ENCODE measurements around the genes KRTAP10-5, KRTAP12-2 and PTTG1IP.

DNA sequence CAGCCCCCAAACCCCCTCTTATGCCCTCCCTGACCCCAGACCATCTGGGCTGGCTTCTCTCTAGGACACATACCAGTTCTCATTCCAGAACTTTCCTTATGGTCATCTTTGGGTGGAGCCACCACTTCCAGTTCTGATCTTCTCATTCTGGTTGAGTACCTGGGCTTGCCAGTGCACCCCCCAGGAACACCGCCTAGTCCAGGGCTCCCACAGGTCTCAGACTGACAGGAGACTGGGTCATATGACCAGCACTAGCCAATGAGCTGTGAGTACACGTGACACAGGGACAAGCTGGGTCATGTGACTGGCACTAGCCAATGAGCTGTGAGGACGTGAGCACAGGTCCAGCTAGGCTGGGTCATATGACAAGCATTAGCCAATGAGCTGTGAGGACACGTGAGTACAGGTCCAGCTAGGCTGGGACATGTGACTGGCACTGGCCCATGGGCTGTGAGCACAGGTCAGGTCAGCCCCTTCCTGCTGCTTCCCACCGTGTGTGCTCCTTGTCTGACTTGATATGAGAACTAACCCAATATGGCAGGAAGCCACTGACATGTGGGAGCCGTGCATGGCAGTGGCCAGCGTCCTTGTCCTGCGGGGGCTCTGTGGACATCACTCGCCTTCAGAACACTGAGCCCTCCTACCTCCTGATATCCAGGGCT is 22.7 kb downstream of the KRTAP10-1 start:
- CAGE, long polyA plus RNA, result no peak
- RRBS, result no CpG with 5 or more reads among the region's 9 CpGs

- CAGE, long polyA plus RNA, result no peak
- RRBS, result no CpG with 5 or more reads among the region's 21 CpGs
These were observed at the start of gene KRTAP10-5 for GRCh38 chr21:44580249-44580926. TSS of gene KRTAP10-5 (minus strand) at chr21:44580604.

GRCh38 chr21:44618727-44619455 is 7.0 kb downstream of the KRTAP10-8 start:
- CAGE, long polyA plus RNA, result no peak
- RRBS, result no CpG with 5 or more reads among the region's 5 CpGs

DNA sequence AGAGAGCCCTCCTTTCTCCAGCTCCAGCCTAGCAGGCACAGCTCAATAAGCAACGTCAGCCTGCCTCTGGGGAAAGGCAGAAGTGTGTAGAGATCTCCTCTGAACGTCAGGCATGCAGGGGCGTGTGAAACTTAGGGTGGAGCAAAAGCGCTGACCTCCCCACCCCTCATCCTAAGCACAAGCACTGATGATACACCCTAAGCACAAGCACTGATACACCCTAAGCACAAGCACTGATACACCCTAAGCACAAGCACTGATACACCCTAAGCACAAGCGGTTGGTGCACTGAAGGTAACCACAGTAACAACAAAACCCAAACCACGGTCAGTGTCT is 1.3 kb downstream of the KRTAP12-3 start:
- CAGE, long polyA plus RNA, result no peak
- RRBS, result no CpG with 5 or more reads among the region's 6 CpGs

DNA sequence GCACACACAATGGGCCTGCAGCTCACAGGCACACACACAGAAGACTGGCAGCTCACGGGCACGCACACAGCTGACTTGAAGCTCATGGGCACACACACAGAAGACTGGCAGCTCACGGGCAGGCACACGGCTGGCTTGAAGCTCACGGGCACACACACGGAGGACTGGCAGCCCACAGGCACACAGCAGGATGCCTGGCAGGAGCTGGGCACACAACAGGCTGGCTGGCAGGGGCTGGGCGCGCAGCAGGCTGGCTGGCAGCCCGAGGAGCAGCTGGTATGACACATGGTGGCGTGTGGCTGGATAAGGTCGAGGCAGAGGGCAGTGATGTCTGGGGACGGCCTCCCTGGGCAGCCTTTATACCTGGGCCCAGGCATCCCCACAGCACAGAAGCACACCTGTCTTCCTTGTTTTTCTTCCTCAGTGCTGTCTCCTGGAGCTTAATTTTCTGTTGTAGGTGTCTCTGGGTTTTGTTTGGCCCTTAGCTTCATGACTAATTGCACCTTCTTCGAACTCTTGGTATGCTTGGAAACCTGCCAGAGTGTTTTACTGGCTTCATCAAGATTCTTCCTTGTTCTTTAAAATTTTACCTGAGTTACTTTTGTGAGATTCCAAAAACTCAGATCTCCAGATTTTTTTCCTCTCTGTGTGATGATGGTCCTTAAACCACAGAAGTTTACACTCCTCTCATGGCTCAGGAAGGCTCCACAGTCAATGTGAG is at the start of gene KRTAP12-2:
KRTAP12-2 (minus strand) TSS at position 328 of the 721 bp plus-strand sequence.
- CAGE, long polyA plus RNA, result no peak
- RRBS, result no CpG with 5 or more reads among the region's 13 CpGs

GRCh38 chr21:44765229-44765858 is 36.3 kb downstream of the UBE2G2 start:
- CAGE, long polyA plus RNA, result no peak
- RRBS, result no CpG with 5 or more reads among the region's 11 CpGs

- CAGE, long polyA plus RNA, result no peak
- RRBS, result no CpG with 5 or more reads among the region's 27 CpGs
These were observed 18.5 kb downstream of the PTTG1IP start for GRCh38 chr21:44854832-44855511.

GRCh38 chr21:44868747-44869143 is 4.7 kb downstream of the PTTG1IP start:
- CAGE, long polyA plus RNA, result no peak
- RRBS, result no CpG with 5 or more reads among the region's 7 CpGs

GRCh38 chr21:44873211-44873954 is at the start of gene PTTG1IP:
TSS of gene PTTG1IP (minus strand) at chr21:44873690.
- CAGE, long polyA plus RNA, result no peak
- RRBS, result under 1% methylated on average over 21 of the region's 101 CpGs

GRCh38 chr21:44891591-44892526 is 18.4 kb upstream of the PTTG1IP start:
- CAGE, long polyA plus RNA, result no peak
- RRBS, result 95% methylated on average over 8 of the region's 37 CpGs

GRCh38 chr21:44911074-44911828 is 9.4 kb downstream of the ITGB2 start:
- CAGE, long polyA plus RNA, result no peak
- RRBS, result 5% methylated on average over 2 of the region's 23 CpGs

DNA sequence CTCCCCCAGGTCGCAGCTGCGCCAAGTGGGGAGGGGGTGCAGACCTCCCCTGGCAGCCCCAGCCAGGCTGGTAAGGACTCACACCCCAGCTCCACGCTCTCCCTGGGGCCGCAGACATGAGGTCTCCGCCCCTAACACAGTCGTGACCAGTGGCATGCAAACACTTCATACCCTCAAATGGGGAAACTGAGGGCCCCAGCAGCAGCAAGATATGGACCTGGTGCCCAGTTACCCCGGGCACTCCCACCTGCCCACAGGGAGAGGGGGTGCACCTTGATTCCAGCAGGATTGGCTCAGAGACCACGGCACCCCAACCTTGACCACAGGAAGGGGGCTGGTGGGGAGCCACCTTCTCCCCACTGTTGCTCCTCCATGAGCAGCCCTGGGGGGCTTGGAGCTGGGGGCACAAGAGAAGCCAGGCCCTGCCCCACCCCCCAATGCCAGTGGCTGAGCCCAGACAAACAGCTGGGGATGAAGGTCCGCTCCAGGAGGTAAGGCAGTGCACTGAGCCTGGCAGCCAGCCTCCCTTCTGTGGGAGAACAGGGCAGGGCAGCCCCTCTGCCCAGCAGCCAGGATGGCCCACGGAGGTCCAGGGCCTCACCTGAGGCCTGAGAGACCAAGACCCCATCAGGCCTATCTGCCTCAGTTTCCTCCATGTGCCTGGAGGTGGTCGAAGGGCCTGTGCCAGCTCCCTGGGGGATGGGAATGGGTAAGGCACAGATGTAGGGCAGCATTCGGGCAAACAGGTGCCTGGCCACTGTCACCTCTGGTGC is 7.3 kb downstream of the ITGB2 start:
- CAGE, long polyA plus RNA, result no peak
- RRBS, result no CpG with 5 or more reads among the region's 12 CpGs

- CAGE, long polyA plus RNA, result no peak
- RRBS, result no CpG with 5 or more reads among the region's 12 CpGs
These were observed 22.6 kb downstream of the SLX9 start for GRCh38 chr21:44962145-44963057.

DNA sequence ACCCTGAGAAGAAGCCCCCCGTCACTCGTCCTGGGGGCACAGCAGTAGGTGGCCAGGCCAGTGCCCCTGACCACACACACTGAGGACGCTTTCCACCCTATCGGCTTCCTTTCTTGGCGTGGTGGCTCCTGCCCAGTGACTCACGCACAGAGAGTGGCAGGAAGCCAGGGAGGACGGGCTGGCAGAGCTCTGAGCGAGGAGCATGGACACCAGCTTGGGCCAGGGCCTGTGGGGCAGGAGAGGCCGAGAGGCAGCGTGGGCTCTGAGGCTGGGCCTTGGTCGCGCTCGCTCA is 61.1 kb downstream of the SLX9 start:
- CAGE, long polyA plus RNA, result no peak
- RRBS, result no CpG with 5 or more reads among the region's 13 CpGs

- CAGE, long polyA plus RNA, result no peak
- RRBS, result 96% methylated on average over 5 of the region's 17 CpGs
These were observed 52.7 kb upstream of the ADARB1 start for GRCh38 chr21:45021703-45022118.

DNA sequence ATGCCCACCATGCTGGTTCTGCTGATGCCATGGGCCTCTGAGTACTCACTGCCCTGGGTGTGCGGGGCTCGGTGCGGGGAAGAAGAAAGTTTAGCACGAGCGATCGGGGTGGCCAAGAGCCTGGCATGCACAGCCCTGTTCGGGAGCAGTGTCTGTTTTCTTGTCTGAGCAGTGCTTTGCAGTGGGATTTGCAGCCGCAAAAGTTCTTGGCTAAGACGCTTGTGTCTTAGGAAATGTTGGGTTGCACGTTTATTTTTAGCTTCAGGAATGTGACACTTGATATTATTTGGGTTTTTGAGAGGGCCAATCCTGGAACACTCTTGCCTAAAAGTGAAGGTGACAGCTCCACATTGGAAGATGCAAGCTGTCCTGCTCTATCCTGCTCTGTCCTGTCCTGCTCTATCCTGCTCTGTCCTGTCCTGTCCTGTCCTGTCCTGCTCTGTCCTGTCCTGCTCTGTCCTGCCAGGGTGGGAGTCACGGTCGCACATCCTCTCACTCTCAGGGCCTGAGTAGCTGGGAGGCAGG is 40.2 kb upstream of the ADARB1 start:
- CAGE, long polyA plus RNA, result no peak
- RRBS, result no CpG with 5 or more reads among the region's 12 CpGs

DNA sequence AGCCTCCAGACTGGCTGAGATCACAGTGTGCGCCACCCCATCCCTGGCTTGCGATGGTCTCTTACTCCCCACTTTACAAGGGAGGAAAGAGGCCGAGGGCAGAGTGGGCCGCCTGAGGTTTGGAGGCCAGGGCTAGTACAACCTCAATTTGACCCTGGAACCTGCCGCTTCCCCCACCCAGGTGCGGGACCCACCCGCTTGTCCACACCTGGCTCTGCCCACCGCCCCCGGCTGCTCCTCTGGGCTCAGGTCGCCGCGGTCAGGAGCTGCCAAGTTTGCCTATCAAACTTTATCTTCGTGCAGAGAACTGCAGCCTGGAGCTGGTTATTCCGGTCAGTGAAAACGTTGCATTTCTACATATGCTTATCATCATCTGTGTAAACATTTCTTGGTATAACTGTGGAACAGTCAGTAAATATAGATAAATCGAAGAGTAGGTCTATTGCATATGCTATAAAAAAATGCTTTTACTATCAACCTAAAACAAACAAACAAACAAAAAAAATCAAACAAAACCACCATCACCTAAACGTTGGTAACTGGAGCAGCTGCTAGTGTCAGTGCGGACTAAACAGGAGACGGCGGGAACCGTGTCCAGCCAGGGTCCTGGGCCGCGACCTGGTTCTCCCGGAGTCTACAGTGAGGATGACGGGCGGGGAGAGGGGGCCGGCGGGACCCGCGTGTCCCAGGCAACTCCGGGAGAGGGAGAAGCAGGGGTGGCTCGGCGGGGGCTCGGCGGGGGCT is 943 bp upstream of the ADARB1 start:
- CAGE, long polyA plus RNA, result no peak
- RRBS, result 16% methylated on average over 9 of the region's 35 CpGs

GRCh38 chr21:45097343-45097671 is 22.9 kb downstream of the ADARB1 start:
- CAGE, long polyA plus RNA, result no peak
- RRBS, result no CpG with 5 or more reads among the region's 6 CpGs

DNA sequence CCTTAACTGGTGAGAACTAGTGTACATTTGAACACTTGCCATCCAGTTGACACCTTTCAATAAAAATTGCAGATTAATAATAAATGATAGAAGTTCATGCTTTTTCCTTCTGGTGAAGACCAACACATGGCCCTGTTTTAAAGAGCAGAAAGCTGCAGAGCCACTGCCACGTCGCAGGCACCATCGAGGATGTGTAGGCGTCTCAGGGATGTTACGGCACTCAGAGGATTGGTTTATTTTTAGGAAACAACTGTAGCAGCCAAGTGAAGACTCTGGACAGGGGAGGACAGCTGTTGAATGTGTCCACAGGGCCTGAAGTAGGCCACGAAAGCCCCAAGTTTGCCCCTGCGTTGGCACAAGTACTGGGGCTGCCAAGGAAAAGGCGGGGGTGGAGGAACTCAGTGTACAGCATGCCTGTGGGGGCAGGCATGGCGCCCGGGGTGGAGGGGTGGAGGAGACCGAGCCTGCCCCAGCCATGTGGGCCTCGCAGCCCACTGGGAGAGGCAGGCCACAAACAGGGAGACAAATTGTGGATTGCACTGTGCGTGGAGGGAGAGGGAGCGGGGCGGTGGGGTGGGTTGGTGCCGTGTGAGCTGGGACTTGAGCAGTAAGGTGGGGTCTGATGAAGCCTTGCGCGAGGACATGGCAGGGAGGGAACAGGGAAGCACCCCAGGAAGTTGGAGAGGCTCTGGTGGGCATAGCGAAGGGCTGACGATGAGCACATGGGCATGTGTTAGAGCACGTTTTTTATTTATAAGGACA is 89.8 kb downstream of the ADARB1 start:
- CAGE, long polyA plus RNA, result no peak
- RRBS, result no CpG with 5 or more reads among the region's 21 CpGs

GRCh38 chr21:45299491-45300193 is 11.9 kb upstream of the POFUT2 start:
- CAGE, long polyA plus RNA, result no peak
- RRBS, result 95% methylated on average over 1 of the region's 25 CpGs

Measured in mammary epithelial cell (primary cell).